Epithelial cell of prostate (primary cell): ENCODE measurements around the genes DNAAF5 and C7orf50.

- RRBS: no CpG with 5 or more reads among the region's 11 CpGs
Measured at GRCh38 chr7:188107-188407, 4.3 kb upstream of the FAM20C start.

GRCh38 chr7:207539-207997 lies 15.2 kb downstream of the FAM20C start:
- RRBS: 94% methylated on average over 17 of the region's 26 CpGs

DNA sequence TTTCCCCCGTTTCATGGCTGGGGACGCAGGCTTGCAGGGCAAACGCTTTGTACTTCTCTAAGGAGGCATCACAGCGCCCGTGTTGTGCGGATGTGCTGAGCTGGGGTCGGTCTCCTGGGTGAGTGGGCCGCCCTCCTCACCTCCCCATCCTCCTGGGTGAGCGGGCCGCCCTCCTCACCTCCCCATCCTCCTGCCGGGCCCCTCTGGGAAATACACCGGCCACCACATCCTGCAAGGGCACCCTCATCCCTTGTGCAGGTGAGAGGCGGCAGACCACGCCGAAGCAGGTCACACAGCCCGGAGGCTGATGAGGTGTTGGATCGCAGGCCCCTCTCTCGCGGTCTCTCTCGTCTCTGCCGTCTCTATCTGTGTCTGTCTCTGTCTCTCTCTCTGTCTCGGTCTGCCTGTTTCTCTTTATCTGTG lies 30.9 kb upstream of the FOXL3 start:
- RRBS: 98% methylated on average over 5 of the region's 22 CpGs

- RRBS: no CpG with 5 or more reads among the region's 33 CpGs
Measured at GRCh38 chr7:260450-261188, 29.4 kb upstream of the FOXL3 start.

GRCh38 chr7:290859-291526 lies 1.0 kb downstream of the FOXL3 start:
- RRBS: no CpG with 5 or more reads among the region's 78 CpGs

- RRBS: no CpG with 5 or more reads among the region's 10 CpGs
Measured at GRCh38 chr7:353917-354177, 63.9 kb downstream of the FOXL3 start.

- RRBS: 2% methylated on average over 6 of the region's 24 CpGs
Measured at GRCh38 chr7:362293-363145, 72.5 kb downstream of the FOXL3 start.

DNA sequence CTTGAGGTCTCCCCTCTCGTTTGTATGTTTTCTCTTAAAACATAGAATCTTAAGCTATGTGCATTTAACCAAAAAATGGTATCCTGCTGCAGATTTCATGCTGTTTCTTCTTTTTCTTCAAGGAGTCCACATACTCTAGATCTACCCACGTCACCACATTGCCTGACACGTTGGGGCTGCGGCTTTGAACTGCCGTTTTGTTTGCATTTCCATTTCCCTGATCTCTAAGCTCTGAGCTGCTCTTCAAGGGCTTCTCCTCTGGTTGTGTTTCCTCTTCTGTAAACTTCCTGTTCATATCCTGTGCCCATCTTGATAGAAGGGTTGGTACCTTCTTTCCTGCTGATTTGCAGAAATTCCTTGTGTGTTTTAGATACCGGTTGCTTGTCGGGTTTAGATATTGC lies 98.8 kb upstream of the PDGFA start:
- RRBS: no CpG with 5 or more reads among the region's 7 CpGs

DNA sequence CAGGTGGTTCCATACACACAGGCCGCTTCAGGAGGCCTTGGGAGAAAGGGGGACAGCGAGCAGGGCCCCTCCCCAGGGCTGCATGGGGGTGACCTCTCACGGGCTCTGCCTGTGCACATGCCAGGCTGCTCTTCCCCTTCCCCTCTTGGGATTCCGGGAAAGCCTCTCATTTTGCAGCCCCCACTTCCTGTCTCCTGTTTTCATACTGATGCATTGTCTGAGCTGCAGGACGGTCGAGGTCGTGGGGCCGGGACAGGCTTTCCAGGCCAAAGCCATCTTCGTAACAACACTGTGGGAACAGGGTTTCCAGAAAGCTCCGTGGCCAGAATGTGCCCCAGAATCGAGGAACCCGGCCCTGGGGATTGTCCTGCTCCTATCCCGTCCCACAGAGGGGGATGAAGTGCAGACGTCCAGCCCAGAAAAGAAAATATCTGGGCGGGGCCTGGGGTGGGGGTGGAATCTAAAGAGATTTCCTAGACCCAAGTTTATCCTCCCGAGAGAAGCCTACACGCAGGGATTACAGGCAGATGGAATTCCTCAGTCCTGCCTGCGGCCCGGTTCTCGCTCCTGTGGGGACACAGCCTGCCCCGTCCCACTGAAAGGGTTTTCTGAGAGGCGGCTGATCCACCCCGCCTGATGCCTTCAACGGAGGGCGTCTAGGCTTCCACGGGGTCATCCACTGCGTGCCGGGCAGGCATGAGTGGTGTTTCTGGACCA lies 29.5 kb upstream of the DNAAF5 start:
- RRBS: 93% methylated on average over 9 of the region's 28 CpGs

DNA sequence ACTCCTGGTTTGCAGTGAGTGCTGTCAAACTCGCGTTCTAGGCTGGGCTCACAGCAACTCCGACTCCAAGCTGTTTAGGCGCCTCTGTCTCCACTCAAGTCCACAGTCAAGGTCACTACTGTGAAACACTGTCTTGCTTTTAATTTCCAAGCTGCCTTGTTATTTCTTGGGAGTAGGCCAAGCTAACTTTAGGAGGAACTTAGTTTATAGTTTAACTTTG lies 1.2 kb upstream of the DNAAF5 start:
- RRBS: no CpG with 5 or more reads among the region's 4 CpGs

- RRBS: under 1% methylated on average over 36 of the region's 44 CpGs
Measured at GRCh38 chr7:726416-726834, at the start of gene DNAAF5. TSS of gene DNAAF5 (plus strand) at chr7:726699.

- RRBS: no CpG with 5 or more reads among the region's 23 CpGs
Measured at GRCh38 chr7:729552-730394, 2.7 kb upstream of the PRKAR1B start.

DNA sequence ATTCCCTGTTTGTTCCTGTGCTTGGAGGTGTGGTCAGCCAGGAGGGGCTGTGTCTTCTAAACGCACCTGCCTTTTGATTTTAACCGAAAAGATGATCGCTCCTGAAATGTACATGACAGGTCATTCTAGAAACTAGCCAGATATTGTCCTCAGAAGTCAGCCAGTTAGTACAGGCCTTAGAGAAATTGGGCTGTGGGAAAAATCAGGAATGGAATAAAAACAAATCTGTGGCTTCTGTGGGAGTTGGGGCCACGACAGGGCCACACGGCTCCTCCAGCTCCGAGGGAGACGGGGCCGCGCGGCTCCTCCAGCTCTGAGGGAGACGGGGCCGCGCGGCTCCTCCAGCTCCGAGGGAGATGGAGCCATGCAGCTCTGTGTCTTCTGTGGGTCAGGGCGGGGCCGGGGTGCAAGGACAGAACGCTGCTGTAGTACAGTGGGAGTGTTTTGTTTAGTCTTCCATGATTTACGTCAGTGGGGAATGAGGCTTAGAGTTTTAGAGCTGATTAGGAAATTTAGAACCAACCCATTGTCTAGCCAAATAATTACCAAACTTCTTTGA lies 32.8 kb upstream of the PRKAR1B start:
- RRBS: no CpG with 5 or more reads among the region's 19 CpGs

GRCh38 chr7:767418-768325 lies 40.6 kb upstream of the PRKAR1B start:
- RRBS: 81% methylated on average over 15 of the region's 59 CpGs

DNA sequence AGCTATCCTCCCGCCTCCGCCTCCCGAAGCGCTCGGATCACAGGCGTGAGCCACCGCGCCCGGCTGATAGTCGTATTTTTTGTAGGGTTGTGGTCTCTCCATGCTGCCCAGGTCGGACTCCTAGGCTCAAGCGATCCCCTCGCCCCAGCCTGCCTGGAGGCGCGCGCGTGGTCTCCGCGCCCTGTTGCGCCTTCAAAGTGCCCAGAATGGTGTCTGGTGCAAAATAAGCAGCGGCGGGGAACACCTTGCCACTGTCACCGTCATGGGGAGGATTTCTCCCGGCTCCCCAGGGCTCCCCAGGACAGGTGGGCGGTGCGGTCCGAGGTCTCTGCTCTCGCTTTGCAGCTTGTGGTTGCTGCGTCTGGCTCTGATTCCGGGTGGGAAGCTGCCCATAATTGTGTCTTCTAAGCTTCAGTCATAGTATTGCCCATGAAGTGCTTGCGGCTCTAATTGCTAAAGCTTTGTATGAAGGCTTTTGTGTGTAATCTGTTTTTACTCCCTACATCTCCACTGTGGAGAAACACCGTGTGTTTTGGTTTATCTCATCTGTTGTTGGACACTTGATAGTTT lies 15.0 kb upstream of the SUN1 start:
- RRBS: under 1% methylated on average over 4 of the region's 32 CpGs

GRCh38 chr7:843312-843662 lies 11.0 kb downstream of the SUN1 start:
- RRBS: no CpG with 5 or more reads among the region's 17 CpGs

DNA sequence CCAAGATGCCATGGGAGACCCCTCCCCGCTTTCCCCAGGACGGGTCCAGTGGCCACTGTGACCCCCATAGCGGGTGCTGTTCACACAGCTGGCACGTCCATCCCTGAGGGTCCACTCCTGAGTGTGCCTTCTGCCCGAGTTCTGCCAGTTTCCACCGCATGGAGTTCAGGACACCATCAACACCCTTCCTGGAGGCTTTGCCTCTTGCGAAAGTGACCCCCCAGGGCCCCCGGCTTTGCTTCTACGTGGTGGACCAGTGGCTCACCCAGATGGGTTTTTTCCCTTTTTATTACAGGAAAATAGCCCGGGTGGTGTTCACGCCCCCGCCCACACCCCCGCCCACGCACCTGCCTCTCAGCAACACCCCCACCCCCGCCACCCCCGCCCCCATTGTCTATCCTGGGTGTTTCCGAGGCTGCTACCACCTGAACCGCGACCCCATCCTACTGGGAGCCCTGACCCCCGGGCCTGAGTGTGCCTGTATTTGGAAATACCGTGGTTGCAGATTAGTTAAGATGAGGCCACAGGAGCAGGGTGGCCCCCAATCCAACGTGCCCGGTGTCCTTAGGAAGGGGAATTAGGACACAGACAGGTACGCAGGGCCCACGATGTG lies 31.9 kb downstream of the ADAP1 start:
- RRBS: 61% methylated on average over 6 of the region's 25 CpGs

DNA sequence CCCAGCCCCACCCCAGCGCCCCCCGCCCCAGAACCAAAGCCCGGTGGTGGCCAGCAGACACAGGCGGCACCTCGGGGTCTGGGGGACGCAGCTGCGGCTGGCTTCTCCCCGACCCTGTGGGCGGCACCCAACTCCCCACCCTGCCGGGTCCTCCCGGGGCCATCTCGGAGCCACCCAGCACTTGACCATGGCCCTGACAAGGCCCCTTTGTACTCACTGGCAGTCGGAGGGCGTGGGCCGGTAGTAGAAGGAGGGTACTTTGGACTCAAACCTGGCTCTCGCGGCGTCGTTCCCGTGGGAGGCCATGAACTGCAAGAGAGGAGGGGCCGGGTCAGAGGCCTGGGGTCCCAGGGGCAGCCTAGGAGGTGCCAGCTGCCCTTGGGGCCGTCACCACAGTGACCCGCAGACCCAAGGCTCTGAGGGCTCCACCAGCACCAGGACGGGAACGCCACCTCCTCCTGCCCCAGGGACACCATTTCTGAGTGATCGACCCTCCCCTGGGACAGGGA lies 28.1 kb downstream of the ADAP1 start:
- RRBS: 83% methylated on average over 7 of the region's 26 CpGs

DNA sequence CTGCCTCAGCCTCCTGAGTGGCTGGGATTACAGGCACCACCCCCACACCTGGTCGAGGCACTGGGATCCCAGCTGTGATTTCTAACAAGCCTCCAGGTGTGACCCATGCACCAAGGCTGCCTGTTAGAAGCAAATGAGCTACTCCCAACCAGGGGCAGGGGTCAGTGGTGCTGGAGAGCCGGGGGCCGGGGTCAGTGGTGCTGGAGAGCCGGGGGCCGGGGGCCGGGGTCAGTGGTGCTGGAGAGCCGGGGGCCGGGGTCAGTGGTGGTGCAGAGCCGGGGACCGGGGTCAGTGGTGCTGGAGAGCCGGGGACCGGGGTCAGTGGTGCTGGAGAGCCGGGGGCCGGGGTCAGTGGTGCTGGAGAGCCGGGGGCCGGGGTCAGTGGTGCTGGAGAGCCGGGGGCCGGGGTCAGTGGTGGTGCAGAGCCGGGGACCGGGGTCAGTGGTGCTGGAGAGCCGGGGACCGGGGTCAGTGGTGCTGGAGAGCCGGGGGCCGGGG lies 21.1 kb downstream of the ADAP1 start:
- RRBS: no CpG with 5 or more reads among the region's 24 CpGs

DNA sequence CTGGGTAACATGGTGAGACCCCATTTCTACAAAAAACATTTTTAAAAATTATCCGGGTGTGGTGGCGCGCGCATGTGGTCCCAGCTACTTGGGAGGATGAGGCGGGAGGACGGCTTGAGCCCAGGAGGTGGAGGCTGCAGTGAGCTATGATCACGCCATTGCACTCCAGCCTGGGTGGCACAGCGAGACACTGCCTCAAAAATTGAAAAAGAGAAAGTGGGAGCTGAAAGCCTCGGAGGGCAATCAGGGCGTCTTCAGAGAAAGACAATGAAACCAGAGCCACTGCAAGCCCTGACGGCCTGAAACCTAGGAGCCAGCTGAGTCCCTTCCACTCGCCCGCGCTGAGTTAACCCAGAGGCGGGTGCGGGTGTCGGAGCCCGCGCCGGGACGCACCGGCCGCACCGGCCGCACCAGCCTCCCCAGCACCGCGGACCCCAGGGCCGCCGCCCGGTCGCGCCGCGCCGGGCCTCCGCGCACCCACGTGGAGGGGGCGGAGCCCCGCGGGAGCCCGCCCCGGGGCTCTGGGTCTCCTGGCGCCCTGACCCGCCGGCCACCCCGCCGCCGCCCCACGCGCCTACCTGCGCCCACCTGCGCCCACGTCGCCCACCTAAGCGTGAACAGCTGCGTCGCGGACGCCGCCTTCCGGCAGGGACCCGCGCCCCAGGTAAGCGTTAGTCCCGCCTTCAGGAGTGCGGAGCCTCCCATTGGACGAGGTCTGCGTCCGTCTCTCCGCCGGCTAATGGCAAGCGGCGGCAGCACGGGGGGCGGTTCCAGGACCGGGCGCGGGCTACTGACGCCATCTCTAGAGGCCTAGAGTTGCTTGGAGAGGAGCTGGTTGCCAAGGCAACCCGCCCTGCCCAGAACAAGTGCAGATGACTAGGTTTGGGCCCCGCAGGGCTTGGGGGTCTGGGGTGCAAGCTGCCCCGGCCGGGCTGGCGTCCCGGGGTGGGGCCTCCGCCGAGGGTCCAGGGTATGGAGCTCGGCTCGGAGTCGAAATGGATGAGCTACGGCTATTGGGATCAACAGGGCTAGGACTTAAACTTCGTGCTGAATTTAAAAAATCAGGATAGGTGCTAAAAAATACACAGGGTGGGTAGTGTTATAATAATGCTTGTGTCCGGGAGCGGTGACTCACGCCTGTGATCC lies at the start of gene C7orf50:
C7orf50 (minus strand) TSS at position 637 of the 1,146 bp plus-strand sequence.
- RRBS: under 1% methylated on average over 43 of the region's 96 CpGs